Occipital lobe (tissue), 2 donors: Measurements from ENCODE around the genes ACADS and P2RX4.

DNA sequence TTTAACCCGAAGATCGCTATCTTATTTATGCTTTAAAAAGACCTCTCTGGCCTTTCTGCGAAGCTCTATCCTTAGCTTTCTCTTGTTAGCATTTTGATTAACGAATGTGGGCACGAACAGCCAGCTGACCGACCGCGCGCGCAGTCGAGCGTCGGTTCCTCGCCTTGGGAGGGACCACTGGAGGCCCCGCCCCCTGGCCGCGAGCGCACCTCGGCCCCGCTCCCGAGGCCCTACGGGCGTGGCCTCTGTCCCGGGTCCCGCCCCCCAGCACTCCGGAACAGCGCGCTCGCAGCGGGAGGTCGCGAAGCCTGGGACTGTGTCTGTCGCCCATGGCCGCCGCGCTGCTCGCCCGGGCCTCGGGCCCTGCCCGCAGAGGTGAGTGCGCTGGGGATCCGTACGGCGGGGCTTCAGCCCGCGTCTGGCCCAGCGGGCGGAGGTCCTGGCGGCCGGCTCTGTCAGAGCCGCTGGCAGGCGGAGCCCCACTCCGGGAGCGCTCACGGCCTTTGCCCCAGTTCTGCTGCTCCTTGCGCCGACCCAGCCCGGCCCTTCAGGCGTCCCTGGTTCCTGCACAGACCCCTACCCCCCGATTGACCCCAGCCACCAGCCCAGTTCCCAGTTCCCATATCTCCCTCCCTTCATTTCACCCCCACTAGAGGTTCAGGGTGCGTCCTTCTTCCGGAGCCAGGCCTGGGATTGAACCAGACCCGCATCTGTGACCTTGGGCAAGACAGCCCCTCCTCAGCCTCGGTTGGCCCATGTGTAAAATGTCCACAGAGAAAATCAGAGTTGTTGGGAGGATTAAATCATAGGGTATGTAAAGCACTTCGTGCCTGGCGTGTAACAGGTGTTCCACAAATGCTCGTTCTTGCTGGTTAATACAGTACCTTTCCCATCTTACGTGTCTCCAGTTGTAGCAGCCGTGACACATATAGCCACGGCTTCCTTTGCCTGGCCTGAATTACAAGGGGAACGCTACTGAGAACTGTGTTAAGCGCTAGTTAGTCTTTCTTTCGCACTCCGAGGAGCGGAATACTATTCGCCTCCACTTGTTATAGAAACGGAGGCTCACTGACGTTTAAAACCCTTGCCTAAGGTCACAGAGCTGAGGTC lies at the start of gene ACADS:
Gene ACADS, plus strand, starts transcription at position 270 of the 1,110 bp plus-strand sequence.
- RAMPAGE, long total RNA: no peak

GRCh38 chr12:120955289-120955652 lies 23.1 kb upstream of the HNF1A start:
- RAMPAGE, long total RNA: no peak

- RAMPAGE, long total RNA: no peak
These were observed 2.3 kb downstream of the OASL start for GRCh38 chr12:121036584-121037385.

GRCh38 chr12:121209805-121210683 lies at the start of gene P2RX4:
P2RX4 (plus strand) TSS chr12:121210129.
- RAMPAGE, long total RNA: no peak

DNA sequence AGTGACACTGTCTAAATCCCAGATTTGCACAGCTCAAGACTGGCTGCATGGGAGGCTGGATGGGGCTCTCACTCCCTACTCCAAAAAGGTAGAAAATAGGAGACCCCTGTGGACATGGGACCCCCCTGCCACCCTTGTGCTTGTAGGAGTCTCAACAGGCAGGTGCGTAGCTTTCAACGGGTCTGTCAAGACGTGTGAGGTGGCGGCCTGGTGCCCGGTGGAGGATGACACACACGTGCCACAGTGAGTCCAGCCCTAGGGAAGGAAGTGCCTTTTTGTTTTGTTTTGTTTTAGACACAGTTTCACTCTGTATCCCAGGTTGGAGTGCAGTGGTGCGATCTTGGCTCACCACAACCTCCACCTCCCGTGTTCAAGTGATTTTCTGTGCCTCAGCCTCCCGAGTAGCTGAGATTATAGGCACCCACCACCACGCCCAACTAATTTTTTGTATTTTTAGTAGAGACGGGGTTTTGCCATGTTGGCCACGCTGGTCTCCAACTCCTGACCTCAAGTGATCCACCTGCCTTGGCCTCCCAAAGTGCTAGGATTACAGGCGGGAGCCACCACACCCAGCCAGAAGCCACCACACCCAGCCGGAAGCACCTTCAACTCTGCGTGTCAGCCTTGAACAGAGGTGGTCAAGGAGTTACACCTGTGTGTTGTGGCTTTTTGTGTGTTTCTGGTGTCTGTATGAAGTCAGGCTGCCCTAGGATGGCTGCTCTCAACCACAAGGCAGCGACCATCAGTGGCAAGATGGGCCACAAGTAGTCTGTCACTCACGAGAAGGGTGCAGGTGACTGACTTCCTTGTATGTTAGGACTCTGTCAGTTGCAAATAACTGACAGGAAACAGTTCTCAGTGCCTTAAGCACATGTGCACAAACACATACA lies 13.1 kb downstream of the P2RX4 start:
- RAMPAGE, long total RNA: no peak

GRCh38 chr12:121261672-121262416 lies 34.7 kb downstream of the CAMKK2 start:
- RAMPAGE, long total RNA: no peak

GRCh38 chr12:121273745-121274724 lies 22.5 kb downstream of the CAMKK2 start:
- RAMPAGE, long total RNA: no peak

DNA sequence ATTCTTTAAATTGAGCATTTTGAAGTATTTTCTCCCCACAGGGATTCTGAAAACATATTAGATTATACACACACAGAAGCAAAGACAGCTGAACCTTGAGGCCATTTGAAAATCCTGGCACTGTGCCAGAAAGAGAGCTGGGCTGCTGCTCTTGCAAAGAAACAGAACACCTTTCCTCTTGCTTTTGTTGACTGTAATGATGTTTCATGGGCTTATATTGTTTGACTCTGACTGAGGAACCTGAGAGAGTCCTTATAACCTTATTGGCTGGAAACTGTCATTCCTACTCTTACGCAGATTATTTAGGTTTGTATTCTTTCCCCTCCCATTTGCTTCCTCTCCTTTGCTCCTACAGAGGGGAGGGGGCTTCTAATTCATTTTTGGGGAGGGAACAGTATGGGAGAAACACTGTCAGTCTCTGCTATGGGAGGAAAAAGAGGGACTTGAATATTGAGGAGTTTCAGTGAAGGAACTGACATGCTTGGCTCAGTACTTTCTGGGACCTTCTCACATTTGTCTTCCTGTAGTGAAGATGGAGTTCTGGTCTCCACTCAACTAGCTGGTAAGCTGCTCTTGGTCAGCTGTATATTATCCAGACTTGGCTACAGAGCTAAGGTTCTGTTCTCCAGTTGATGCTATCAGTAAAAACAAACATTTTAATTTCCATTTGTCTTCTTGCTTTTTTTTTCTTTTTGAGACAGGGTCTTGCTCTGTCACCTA lies 5.0 kb downstream of the RNF34 start:
- RAMPAGE, long total RNA: no peak

- RAMPAGE, long total RNA: no peak
These were observed 20.1 kb downstream of the RNF34 start for GRCh38 chr12:121419908-121420448.

DNA sequence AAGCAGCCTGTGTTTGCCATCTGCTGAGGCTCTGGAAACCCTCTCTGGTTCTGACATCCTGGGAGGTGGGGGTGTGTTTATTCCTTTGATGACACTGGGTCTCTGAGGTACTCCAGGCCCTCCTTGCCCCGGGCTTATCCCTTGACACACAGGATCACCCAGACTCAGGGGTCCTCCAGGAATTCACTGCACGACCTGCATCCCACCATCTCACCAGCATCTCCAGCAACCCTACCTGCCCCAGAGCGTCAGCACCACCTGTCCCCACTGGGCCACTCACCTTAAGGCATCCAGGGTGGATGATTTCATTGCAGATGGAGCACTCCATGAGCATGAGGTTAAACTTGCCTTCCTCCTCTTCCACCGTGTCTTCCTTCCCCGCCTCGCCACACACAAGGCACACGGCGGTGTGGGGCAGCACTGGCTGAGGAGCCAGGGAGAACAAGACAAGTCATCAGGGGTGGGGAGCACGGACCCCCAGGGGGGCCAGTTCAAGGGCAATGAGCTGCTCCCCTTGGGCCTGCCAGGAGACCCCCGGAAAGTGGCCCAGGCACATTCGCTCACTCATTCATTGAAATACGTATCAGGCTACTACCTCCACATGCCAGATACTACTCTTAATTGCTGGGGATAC lies 45.2 kb downstream of the RNF34 start:
- RAMPAGE, long total RNA: no peak

DNA sequence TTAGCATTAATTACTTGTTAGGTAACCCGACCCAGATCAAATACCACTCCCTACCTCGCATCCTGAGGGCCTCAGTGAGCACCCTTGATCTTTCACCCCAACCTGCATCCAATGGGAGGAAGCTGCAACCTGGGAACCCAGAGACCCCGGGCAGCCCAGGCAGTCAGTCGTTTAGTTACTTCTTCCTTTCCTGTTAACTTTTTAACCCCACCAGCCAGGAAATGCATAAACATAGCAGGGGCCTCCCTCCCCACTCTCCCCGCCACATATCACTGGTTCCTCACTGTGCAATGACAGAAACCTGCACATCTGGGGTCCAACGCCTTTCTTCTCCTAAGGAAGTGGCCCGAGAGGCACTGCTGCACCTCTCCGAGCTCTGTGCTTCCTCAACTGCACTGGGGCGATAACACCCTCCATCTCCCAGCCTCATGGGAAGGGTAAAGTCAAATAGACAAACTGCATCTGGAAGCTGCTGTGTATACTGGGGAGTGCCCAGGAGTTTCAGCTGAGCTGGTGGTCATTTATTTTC lies 89.9 kb downstream of the KDM2B start:
- RAMPAGE, long total RNA: no peak

DNA sequence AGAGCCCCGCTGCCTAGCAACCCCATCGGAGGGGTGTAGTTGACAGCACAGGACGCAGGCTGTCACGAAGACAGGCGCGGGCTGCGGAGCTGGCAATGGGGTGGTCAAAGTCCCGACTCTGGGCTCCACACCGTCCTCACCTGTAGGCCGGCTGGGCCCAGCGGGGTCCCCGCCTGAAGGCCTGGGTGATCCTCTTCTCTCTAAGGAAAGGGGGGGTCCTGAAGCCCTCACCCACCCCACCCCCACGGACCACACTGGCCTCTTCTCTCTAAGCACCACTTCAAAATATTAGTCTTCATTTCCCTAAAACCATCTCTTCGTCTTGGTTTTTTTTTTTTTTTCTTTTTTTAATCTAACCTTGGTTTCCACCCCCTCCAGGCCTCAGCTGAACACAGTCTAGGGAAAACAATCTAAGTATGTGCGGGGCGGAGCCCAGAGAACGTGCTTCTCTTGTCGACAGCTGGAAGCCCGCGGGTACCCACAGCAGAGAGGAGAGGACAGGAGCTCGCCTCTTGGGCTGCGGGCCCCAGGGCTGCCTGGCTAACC lies 44.4 kb downstream of the KDM2B start:
- RAMPAGE, long total RNA: no peak

DNA sequence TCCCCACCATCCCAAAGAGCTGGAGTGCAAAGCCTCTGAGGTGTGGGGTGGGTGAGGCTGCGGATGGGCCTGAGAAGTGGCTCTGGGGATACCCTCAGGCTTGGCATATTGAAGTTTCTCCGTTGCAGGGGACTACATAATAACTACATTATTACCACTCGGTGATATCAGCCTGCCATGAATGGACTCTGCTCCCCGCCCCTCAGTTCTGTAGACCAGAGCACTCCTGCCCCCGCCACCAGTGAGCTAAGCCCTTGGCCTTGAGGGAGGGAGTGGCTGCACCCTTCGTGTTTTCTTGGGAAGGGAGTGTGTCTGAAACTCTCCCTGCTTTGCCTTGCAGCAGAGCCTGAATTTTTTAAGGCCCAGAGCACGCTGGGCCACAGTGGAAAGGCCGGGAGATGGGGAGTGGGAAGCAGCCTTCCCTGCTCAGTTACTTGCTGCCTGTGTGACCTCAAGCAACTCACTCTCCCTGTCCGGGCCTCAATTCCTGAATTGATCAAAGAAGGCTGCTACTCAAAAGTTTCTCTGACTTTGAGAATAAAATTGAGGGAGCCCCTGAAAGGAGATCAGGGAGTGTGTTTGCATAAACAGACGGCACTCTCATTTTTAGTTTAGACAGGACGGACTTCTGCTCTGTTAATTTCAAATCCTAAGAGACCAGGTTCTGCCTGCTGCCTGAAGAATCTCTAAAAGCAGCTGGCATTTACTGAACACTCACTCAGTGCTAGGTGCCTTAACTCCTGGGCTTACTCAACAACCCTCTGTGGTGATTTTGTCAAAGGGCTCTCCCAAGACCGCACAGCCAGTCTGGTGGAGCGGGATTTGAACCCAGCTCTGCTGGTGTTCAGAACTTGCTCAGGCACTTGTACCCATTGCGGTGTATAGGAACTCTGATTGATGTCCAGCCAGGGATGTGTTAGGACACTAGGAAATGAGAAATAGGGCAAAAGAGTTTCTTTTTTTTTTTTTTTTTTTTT lies 41.2 kb downstream of the MORN3 start:
- RAMPAGE, long total RNA: no peak

DNA sequence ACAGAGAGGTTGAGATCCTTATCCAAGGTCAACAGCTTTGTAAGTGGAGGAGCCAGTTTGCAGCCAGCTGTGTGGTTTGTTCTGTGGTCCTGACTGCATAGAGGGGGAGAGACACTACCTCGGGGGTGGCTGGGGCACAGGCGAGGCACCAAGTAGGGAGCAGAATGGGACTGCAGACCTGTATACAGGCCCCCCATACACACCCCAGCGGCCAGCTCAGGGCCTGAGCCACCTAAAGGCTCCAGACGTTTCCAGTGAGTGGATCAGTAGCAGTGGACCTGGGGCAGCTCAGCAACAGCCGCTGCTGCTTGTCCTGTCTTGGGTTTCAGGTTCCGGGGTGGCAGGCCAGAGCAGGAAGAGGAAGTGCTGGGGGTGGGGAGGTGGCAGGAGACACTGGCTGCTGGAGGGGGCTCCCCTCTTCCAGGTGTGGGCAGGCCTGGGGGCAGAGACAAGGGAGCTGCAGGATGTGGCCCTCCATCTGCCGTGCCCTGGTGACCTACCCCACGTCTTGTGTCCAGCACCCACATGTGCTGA lies 32.1 kb downstream of the MORN3 start:
- RAMPAGE, long total RNA: no peak

DNA sequence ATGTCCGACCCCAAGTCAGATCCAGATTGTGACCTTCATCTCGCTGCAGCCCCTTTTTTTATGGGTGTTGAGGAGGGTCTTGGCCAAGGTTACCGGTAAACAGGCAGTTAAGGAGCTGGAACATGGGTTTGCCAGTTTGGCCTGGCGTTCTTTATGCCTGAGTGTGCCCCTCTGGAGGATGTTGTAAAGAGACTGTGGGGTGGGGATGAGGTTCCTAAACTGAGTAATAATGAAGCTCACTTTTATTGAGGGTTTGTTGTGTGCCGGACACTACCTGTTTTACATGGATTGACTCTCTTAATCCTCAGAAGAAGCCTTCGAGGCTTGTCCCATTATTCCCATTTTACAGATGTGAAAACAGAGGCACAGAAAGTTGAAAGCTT lies 31.3 kb downstream of the MORN3 start:
- RAMPAGE, long total RNA: no peak

GRCh38 chr12:121672961-121673595 lies 3.6 kb upstream of the MORN3 start:
- RAMPAGE, long total RNA: no peak

DNA sequence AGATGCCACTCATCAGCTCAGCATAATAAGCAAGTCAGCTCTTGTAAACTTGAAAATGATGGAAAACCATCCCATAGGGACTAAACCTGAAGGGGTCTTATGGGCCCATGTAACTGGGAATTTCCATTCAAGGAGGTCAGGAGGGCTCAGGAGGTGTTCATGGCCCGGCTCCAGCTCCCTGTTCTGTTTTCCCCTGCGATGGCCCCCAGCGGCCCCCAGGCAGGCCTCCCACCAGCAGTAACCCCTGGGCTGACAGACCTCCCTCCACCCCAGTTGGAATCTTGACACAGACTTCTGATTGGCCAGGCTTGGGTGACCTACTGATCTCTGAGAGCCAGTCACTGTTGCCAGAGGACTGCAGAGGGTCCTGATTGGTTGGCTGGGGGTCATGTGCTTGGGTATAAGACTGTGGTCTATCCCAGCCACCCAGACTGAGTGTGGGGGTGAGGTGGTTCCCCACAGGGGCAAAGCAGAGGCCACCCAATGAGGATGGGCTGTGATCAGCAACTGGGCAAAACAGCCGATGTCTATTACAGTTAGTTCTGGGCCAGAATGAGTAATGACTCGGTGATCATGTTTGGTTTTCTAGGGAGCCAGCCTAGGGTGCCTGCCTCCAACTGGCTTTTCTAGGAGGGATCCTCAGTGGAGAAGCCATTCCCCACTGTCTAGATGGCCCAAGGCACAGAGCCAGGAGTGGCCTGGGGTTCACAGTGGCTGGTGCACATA lies 27.1 kb downstream of the RHOF start:
- RAMPAGE, long total RNA: no peak

GRCh38 chr12:121788233-121788958 lies 5.1 kb downstream of the RHOF start:
- RAMPAGE, long total RNA: no peak

DNA sequence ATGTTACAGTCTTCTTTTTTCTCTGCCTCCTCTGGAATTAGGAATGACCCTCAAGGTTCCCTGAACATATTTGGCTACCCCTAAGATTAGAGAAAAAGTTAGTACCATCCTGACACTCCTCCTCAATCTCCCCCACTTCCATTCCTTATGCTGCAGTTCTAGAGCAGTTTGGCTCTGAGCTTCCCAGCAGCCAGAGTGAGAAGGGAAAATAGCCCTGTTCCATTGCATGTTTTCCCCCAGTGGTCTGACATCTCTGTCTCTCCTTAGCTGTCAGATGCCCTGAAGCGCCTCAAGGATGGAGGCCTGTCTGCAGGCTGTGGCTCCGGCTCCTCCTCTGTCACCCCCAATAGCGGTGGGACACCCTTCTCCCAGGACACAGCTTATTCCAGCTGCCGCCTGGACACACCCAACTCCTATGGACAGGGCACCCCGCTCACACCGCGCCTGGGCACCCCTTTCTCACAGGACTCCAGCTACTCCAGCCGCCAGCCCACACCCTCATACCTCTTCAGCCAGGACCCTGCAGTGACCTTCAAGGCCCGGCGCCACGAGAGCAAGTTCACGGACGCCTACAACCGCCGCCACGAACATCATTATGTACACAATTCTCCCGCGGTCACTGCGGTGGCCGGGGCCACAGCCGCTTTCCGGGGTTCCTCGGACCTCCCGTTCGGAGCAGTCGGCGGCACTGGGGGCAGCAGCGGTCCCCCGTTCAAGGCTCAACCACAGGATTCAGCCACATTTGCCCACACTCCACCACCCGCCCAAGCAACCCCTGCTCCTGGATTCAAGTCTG lies 5.7 kb downstream of the SETD1B start:
- RAMPAGE, long total RNA: no peak

GRCh38 chr12:122030011-122030860 lies 8.6 kb downstream of the BCL7A start:
- RAMPAGE, long total RNA: no peak